ENCODE measurements around a stretch of chr2.

GRCh38 chr2:142930994-142931425 lies 53.5 kb downstream of the KYNU start:
- PRO-cap, 8 experiments = no peak in any of the 8 experiments

GRCh38 chr2:143032735-143033182 lies 96.5 kb upstream of the ARHGAP15 start:
- PRO-cap, 8 experiments = no peak in any of the 8 experiments

GRCh38 chr2:143901063-143901649 lies 431.2 kb downstream of the GTDC1 start:
- PRO-cap, 8 experiments = no peak in any of the 8 experiments

GRCh38 chr2:143934541-143935054 lies 397.7 kb downstream of the GTDC1 start:
- PRO-cap, 8 experiments = no peak in any of the 8 experiments

DNA sequence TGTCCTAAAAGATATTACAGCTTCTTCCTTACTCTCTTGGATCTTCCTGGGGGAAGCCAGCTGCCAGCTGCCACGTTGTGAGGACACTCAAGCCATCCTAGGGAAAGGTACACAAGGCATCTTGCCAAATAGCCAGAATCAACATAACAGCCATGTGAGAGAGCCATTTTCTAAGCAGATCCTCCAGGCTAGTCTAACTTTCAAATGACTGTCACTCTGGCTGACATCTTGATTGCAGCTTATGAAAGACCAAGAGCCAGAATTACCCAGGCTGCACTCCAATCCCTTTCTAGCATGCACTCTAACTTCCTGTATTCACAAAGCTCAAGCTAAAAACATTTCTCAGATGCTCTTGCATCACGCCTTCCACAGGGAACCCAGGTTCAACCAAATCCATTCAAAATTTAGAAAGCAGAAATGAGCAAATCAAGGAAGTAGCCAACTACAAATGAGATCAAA lies 94.5 kb downstream of the GTDC1 start:
- PRO-cap, 8 experiments = peak in 2 of 8 experiments; most common minus-strand start position 195 of the sequence (in 1)

GRCh38 chr2:144404635-144405155 lies 72.4 kb upstream of the GTDC1 start:
- PRO-cap, 8 experiments = no peak in any of the 8 experiments

DNA sequence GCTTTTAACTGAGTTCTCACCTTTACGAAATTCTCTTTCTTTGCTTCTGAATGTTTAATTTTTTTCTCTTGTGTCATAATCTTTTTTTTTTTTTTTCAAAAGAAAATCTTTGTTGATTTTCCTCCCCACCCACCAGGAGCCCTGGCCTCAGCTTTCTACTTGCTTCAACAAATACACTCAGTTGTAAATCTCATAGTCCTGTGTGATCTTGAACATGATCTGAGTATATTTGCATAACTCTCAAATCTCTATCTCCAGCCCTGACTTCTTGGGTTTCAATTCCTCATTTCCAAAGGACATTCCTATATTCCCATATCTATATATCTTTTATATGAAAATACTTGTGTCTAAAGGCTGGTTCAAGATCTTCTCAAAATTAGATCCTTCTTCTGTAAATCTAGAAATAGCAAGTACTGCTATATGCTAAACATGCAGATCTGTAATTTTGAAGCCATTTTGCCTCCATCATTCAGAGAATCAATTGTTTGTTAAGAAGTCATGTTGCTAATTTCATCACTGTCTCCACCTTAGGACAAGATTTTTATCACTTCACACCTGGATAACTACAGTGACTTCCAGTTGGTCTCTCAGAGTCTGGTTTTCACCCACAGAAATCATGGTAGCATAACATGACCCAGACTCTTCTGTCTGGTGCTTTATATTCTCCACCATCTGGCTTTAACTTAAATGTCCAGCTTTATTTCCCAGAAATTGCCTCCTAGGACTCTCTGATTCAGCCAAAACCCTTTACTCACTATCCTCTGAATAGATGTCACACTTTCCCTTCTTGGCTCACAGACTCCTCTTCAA lies 89.5 kb upstream of the GTDC1 start:
- PRO-cap, 8 experiments = no peak in any of the 8 experiments

GRCh38 chr2:144467242-144468146 lies 52.4 kb downstream of the ZEB2 start:
- PRO-cap, 8 experiments = peak in 2 of 8 experiments; most common minus-strand start chr2:144467642 (in 2)

DNA sequence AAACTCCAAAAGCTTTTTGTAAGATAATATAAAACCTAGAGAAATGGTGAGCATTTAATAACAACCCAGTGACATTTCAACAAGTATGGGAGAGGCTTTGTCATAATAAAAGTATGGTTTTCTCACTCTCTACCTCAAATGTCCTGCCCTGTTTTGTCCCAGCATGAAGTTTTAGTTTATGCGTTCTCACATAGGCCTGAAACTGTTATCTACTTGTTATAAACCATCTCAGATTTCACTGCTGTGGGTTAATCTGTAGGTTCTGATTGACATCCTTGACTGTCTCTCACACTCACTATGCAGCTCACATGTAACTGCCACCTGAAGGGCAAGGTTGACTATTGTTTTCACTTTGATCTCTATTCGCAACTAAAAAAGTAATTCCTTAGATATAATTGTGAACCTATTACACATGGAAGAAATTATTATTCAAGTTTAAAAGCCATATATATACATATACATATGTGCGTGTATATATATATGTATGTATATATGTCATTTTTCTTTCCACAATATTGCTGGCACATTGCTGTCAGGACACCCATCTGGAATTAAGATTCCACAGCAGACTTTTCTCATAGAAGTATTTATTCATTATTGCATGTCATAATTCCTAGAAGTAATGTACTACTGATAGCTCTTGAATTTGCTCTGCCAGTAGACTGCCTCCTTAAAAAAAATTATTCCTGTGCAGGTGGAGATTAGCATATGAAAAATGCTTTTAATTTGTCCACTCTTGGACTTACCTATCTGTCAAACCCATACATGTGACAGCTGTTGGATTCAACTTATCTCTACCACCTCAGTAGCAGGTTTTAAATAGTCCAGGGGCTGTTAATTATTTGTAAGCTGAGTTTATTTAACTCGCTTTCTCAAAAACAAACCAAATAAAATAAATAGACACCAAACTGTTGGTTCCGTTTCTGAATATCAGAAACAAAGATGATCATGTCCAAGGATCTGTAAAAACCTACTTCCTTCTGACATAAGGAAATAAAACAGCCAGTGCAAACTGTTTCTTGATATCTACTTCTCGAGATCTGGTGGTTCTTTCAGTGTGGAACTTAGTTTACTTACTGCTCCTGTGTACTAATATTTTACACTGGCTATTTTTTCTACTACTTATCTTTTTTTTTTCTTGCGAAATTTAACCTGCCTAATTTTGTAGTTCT lies 44.5 kb downstream of the ZEB2 start:
- PRO-cap, 8 experiments = peak in 2 of 8 experiments; most common minus-strand start position 572 of the sequence (in 2)

- PRO-cap, 8 experiments = peak in 3 of 8 experiments; most common minus-strand start chr2:144482136 (in 3)
Measured at GRCh38 chr2:144481988-144482223, 38.0 kb downstream of the ZEB2 start.

DNA sequence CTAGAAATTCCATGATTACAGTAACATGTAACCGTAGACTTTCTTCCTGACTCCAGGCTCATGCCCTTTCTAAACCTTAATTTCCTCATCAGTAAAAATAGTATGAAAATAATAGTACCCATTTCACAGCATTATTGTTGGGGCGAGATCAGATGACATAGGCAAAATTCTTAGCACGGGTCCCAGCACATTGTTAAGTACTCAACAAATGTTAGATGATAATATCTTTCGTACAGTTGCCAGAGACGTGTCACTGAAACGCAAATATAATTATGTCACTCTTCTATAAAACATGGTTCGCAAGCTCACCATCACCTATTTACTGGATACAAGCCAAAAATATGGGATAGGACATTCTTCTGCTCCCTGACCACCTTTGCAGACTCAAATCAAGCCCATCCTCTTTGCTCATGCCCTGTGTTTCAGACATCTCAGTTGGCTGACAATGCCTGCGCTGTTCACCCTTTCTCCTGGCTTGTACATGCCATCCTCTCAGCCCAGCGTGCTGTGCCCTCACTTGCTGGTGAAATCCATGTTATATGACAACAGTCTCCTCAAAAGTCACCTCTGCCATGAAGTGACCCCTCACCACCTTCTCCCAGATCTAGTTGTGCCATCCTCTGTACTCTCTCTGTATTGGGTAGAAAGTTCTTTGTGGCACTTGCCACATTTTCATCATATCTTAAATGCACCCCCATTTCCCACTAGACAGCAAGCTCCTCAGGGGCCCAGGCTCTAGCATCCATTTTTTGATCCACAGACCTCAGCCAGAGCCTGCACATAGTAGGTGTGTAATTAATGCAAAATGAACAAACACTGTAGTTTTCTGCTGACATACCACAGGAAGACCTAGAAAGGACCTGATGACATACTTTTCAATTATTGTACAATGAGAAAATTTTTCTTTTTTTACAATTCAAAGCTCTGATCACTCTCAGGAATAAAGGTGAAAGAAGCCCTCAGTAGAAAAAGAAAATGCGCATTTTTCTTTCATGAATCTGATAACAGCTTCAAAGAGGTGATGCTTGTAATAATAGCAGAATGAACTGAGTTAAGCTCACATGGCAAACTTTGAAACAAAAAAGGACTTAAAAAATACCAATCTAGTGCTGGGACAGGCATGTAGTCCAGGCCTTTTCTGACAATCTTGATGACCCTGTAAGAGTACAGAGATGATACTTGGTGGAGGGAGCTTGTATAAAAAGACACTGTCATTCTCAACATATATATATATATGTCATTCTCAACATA lies 22.9 kb downstream of the ZEB2 start:
- PRO-cap, 8 experiments = peak in 6 of 8 experiments; most common minus-strand start position 602 of the sequence (in 3)

DNA sequence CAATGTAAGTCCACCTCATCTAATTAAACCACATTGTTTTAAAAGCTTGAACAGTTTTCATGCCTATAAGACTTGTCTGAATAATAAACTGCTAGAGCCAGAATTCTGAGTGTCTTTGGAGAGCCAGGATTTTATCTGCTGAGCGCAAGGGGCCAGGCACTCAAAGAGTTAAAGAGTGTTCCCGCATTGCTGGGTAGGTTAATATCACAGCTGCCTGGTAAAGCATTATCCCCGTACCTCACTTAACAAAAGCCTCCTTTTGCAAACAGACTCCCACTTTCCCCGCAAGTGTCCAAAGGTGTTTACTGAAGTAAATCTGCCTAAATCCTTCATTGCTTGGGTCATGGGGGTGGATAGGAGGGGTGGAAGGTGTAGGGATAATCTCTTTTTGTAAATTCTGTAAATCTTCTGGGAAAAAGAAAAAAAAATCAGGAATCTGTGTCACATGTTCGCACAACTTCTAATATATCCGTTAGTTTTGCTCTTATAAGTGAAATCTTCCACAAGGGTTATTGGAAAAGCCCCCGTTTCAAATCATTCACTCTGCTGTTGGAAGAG lies 10.8 kb downstream of the ZEB2 start:
- PRO-cap, 8 experiments = peak in 2 of 8 experiments; most common minus-strand start position 121 of the sequence (in 1)

- PRO-cap, 8 experiments = peak in 8 of 8 experiments; most common plus-strand start chr2:144517380 (in 7); most common minus-strand start chr2:144517649 (in 4)
Measured at GRCh38 chr2:144517044-144518099, 2.5 kb downstream of the ZEB2 start.

GRCh38 chr2:144518974-144519790 lies 737 bp downstream of the ZEB2 start:
- PRO-cap, 8 experiments = peak in 8 of 8 experiments; most common plus-strand start chr2:144519411 (in 8); most common minus-strand start chr2:144519269 (in 3)

DNA sequence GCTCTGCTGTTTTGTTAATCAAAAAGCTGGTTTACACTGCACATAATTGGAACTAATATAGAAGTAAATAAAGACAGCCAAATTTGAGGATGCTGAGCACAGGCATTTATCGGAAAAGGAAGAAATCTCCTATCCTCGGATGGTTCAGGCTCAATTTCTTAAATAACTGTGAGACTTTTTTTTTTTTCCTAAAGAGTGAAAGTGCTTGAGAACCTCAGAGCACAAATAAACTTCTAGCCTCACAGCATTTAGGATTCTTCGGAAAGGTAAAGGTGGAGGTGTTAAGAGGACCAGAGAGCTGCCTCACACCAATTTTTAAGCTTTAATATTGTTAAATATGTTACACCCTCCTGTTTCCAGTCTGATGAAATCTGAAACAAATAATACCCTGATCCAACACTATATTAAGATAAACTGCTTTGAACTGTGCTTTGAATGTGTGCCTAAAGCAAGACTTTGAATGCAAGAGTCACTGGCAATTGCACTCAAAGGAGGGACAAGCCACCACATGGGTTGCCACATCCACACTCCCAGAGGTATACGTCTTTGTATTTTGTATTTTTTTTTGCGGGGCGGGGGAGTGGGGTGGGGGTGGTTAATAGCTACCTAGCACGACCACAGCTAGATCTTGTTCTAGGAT lies 1.6 kb upstream of the ZEB2 start:
- PRO-cap, 8 experiments = no peak in any of the 8 experiments

DNA sequence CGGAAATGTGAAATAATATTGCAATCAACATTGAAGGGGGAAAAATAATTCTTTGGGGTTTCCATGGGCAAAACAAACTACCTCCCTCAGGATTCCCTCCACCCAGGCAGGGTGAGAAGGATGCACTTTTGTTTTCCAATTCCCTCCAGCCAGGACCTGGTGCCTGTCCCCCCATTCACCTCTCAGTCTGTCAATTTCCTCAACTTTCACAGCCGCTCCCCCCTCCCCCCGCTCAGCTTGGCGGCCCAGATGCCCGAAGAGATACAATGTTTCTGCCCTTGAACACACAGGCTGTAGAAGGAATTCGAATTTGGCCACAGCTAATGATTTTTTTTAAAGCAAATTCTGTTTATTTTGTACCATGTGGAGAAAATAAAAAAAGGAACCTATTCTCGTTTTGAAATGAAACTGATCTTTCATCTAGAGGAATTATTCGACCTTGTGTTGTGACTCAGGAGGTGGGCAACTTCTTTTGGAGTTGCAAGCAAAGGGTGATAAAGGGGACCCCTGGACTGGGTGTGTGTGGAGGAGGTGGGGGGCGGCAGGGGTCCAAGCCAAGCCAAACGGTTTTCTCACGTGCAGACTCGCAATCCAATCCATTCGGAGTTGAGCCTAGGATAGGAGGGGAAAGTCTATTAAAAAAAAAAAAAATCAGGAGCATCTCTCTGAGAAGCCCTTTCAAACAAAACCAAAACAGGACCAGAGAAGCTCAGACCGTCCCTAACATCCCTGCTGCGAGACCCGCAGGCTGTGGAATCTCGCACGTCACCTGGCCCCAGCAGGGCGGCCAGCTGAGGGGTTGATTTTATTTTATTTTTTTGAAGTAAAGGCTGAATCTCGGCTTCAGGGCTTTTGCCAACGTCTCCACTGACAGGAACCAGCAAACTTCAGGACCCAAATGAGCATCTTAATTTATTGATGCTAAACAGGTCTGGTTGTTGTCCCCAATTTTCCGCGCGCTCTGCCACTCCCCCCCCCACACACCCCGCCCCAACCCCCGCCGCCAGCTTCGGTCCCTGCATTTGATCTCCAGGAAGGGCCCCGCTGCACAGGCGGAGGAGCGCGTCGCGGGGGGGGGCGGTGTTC lies 3.6 kb upstream of the ZEB2 start:
- PRO-cap, 8 experiments = peak in 8 of 8 experiments; most common plus-strand start position 1,022 of the sequence (in 7); most common minus-strand start position 899 of the sequence (in 6)

- PRO-cap, 8 experiments = peak in 6 of 8 experiments; most common plus-strand start chr2:144660598 (in 1); most common minus-strand start chr2:144660679 (in 6)
Measured at GRCh38 chr2:144660453-144661532, 140.9 kb upstream of the ZEB2 start.

- PRO-cap, 8 experiments = peak in 2 of 8 experiments; most common plus-strand start chr2:144671993 (in 2)
Measured at GRCh38 chr2:144671593-144672295, 151.8 kb upstream of the ZEB2 start.

GRCh38 chr2:145194612-145195065 lies 674.7 kb upstream of the ZEB2 start:
- PRO-cap, 8 experiments = no peak in any of the 8 experiments

- PRO-cap, 8 experiments = no peak in any of the 8 experiments
Measured at GRCh38 chr2:146857753-146858163, 987.1 kb upstream of the ACVR2A start.